Aorta (tissue), 1 donor: ENCODE measurements around a stretch of chr6.

GRCh38 chr6:144624470-144625108, 339.5 kb downstream of the UTRN start:
- PRO-cap, result no peak

DNA sequence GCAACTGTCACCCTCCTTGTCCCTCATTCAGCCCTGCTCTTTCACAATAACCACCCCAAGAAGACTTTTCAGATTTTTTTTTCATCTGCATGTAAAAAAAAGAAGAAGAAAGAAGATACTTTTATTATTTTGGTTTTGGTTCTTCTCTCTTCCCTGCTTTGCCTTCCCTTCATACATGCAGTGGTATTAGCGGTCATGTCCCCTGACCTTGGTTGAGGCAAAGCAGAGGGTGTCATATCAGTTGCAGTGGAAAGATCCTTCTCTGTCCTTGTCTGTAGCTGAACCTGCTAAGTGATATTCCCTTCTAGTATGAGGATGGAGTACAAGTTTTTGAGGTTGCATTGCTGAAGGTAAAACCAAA, 345.7 kb downstream of the UTRN start:
- PRO-cap, result no peak

DNA sequence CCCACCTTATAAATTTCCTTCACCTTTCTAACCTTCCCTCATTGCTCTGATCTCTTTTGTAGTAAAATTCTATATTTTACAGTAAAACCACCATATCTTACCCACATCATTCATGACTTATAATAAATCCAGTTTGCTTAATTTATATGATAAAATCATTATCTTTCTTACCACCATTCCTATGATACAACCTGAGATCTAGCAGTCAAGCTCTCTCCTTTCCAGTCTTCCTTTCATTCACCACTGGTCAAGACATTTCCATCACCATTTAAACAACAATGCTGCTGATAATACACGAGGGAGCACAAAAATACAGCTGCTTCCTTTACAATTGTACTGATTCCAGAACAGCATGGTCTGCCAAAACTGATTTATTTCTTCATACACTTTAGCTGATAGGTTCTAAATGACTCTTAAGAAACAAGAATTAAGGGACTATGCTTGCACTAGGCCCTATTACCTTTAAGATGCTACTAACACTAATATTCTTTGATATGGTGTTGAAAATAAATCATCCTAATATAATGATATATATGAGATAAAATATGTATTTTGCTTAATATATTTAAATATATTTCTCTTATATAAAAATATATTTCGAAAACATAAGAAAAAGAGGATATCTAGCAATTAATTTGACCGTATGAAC, 65.0 kb downstream of the EPM2A start:
- PRO-cap, result no peak

DNA sequence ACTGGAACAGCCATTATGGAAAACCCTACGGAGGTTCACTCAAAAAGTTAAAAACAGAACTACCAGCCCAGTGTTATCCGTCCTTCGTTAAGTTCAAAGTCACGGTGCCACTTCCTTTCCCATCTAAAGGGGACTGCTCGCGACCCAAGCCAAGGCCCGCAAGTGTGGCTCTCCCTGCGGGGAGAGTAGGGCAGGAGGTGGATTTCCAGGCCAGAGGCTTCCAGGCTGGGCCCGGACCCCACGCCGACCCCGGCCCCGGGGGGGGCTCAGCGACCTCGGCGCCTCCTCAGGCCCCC, 571 bp upstream of the RAB32 start:
- PRO-cap, result no peak

GRCh38 chr6:147250262-147251470, 46.4 kb downstream of the STXBP5 start:
- PRO-cap, result no peak

DNA sequence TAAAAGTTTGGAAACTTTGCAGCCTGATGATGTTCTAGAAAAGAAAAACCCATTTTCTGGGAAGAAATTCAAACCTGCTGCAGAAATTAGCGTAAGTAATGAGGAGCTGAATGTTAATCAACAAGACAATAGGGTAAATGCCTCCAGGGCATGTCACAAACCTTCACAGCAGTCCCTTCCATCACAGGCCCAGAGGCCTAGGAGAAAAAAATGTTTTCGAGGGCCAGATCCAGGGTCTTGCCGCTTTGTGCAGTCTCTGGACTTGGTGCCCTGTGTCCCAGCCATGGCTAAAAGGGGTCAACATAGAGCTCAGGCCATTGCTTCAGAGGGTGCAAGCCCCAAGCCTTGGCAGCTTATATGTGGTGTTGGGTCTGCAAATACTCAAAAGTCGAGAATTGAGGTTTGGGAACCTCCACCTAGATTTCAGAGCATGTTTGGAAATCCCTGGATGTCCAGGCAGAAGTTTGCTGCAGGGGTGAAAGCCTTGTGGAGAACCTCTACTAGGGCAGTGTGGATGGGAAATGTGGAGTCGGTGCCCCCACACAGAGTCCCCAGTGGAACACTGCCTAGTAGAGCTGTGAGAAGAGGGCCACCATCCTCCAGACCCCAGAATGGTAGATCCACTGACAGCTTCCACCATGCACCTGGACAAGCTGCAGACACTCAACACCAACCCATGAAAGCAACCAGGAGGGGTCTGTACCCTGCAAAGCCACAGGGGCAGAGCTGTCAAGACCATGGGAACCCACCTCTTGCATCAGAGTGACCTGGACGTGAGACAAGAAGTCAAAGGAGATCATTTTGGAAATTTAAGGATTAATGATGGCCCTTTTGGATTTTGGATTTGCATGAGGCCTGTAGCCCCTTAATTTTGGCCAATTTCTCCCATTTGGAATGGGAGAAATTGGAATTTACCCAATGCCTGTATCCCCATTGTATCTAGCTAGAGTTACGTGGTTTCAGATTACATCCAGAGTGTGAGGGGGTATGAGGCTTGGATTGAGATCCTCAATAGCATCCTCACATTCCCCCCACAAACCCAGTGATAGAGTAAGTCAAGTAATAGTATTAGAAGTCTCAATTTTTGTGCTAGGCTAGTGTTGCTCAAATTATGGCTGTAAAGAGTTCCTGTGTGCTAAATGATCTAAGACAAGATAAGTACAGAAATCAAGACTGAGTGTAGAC, 100.2 kb downstream of the STXBP5 start:
- PRO-cap, result no peak

DNA sequence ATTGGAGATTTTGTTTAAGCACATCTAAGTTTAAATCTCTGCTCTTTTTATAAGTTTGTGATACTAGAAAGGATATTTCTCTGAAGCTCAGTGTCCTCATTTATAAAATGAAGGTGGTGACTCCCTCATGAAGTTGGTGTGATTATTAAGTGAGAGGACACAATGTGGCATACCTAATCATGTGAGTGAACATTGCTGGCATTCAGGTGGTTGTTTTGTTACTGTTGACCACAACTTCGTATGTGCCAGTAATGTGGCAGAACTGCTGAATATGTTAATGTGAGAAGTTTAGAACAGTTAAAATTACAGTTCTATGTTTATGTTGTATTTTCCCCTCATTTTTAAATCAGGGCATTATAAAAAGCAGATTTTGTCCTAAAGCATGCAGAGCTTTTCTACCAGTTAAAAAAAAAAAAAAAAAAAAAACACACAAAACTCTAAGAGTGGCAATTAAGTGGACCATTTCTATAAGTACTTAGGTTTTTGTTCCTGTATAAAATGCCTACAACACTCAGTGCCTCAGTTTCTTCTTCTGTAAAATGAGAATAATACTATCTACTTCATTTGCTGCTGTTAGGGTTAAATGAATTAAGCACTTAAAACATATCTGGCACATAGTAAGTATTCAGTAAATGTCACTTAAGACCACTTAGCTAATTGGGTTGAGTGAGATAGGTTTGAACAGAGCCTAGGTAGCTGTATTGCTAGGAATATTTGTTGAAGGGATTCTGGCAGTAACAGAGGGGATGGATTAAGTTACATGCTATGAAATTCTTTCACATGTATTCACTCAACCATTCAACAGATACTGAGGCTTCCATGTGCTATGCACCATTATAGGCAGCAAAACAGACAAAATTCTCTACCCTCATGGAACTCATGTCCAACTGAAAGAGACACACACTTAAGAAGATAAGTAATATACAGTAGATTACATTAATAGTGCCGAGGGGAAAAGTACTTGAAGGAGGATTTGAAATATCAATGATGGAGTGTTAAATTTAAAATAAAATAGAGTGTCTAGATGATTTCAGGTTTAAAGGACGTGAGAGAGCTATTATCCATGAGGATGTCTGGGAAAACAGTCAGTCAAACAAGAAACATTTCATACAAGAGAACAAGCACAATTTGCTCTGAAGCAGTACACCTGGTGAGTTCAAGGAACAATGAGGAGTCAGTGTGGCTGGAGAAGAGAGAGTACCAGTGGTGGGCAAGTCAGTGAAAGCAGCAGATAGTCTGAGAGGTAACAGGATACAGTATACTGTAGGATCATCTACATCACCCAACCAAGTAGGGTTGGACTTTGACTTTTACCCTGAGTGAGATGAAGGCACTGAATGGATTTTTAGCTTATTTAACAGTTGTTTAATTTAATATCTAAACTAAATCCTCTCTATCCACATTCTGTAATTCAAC, 127.7 kb downstream of the STXBP5 start:
- PRO-cap, result no peak

- PRO-cap, result no peak
These were observed 142.7 kb downstream of the STXBP5 start for GRCh38 chr6:147346593-147347560.

- PRO-cap, result no peak
These were observed 146.8 kb downstream of the STXBP5 start for GRCh38 chr6:147350671-147351811.

DNA sequence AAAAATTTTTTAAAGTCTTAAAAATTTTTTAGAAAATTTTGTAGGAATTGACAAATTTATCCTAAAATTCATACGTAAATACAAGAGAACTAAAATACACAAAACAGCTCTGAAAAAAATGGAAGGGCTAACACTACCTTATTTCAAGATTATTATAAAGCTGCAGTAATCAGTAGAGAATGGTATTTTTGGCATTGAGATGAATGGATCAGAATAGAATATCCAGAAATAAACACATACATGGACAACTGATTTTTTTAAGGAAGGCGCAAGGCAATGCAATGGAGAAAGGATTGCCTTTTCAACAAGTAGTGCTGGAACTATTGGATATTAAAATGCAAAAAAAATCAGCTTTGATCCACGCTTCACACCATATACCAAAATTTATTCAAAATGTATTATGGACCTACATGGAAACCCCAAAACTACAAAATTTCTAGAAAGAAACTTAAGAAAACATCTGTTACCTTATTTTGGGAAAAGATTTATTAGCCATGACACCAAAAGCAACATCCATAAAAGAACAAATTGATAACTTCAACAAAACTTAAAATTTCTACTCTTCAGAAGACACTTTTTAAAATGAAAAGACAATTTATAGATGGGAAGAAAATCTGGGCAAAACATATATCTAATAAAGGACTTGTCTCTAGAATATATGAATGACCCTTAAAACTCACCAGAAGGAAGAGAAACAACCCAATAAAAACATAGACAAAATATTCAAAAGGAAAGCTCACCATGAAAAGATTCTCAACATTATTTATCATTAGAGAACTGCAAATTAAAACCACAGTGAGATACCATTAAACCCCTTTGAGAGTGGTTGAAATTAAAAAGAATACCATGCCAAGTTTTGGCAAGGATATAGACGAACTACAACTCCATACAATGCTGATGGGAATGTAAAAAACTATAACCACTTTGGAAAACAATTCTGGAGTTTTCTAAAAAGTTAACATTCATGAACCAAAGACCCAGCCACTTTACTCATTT, 139.3 kb upstream of the SAMD5 start:
- PRO-cap, result no peak

- PRO-cap, result no peak
These were observed 100.5 kb upstream of the SAMD5 start for GRCh38 chr6:147407939-147408444.

DNA sequence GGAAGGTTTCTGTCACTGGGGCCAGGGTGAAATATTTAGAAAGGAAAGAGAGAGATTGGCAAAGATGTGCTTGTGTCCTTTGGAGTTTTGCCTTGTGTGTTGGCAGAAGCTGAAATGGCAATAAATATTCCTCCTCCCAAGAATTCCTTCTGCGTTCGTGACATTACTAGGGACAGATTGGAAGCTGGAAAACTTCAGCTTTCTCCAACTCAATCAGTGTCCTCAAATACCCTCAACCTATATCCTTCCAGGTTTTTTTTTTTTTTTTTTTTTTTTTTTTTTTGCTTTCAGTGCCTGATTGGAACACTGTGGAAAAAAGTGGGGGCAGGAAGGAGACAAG, 6.4 kb downstream of the SAMD5 start:
- PRO-cap, result no peak

DNA sequence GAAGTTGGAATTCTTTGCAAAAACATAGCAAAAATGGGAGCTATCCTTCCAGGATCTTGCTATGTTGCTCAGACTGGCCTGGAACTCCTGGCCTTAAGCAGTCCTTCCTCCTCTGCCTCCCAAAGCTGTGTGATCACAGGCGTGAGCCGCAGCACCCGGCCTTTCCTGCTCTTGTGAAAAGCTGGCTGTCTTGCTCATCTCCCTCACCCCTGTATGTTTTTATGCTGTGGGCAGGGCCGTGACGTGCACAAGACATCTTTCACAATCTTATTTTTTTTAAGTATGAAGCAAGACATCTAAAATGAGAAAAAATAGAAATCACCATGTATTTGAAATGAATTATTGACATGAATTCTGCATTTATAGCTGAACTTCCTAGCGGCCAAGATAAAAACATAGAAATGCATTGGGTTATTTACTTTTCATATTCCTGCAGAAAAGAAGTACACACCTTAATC, 110.5 kb downstream of the SAMD5 start:
- PRO-cap, result no peak

DNA sequence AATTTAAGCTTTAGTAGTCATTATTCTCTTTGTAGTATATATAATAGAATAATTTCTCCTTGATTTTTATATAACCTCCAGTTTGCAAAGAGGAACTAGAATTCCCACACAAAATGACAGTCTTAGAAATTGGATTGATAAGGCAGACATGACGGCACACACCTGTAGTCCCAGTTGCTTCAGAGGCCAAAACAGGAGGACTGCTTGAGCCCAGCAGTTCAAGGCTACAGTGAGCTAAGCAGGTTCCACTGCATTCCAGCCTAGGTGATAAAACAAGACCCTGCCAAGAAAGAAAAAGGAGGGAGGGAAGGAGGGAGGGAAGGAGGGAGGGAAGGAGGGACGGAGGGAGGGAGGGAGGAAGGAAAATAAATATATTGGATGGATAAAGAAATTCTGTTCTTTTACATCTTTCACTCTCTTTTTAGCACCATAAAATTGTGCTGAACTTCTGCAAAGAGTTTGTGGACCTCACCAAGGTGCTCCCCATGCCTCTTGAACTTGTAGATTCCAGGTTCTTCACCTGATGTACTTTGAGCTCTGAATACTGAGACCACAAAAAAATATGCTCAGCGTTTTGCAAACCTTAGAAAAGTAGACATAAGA, 77.5 kb upstream of the SASH1 start:
- PRO-cap, result no peak

DNA sequence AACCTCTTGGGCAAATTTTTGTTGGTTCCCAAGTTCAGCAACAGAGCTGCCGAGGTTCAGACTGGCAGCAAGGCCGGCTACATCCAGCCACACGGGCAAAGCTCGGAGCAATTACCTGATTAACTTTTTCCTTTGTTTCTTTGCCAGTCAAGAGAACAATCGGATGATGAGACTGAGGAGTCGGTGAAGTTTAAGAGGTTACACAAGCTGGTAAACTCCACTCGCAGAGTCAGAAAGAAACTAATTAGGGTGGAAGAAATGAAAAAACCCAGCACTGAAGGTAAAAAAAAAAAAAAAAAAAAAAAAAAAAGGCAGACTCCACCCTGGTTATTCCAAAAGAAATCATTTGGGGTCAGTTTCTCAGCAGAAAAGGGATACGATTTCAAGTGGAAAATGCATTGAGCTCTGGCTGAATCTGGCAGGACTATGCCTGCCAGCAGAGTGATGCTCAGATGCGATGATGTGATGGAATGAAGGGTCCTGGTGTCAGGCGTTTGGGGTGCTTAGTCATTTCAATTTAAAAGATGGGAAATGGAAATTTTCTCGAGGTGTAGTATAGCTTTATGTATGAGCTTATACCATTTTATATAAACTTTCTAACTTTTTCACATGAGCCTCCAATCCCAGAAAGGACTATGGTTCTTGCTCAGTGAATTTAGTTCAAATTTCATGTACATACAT, 171.7 kb downstream of the SASH1 start:
- PRO-cap, result no peak

- PRO-cap, result no peak
These were observed 190.0 kb downstream of the SASH1 start for GRCh38 chr6:148532576-148533166.

GRCh38 chr6:148700630-148701130, 46.1 kb upstream of the UST start:
- PRO-cap, result no peak

- PRO-cap, result no peak
These were observed 4.1 kb downstream of the UST start for GRCh38 chr6:148750681-148751633.

- PRO-cap, result no peak
These were observed 11.7 kb downstream of the UST start for GRCh38 chr6:148758325-148759075.

- PRO-cap, result no peak
These were observed 50.5 kb downstream of the UST start for GRCh38 chr6:148797259-148797745.